Gastrocnemius medialis (tissue), 3 donors: ENCODE measurements around the genes UBP1 and STAC.

GRCh38 chr3:32126727-32127115 lies 20.3 kb downstream of the GPD1L start:
- PRO-cap, result no peak
- RAMPAGE, long total RNA, 3 experiments, result no peak in any of the 3 experiments

- PRO-cap, result no peak
- RAMPAGE, long total RNA, 3 experiments, result no peak in any of the 3 experiments
Measured at GRCh38 chr3:32239212-32240046, 949 bp downstream of the CMTM8 start.

DNA sequence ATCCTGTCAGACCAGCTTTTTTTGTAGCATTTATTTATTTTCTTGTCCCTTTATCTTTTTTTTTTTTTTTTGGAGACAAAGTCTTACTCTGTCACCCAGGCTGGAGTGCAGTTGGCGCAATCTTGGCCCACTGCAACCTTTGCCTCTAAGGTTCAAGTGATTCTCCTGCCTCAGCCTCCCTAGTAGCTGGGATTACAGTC lies 14.7 kb downstream of the CMTM8 start:
- PRO-cap, result no peak
- RAMPAGE, long total RNA, 3 experiments, result no peak in any of the 3 experiments

- PRO-cap, result no peak
- RAMPAGE, long total RNA, 3 experiments, result no peak in any of the 3 experiments
Measured at GRCh38 chr3:32283269-32283768, 44.8 kb downstream of the CMTM8 start.

GRCh38 chr3:32428844-32429213 lies 37.2 kb downstream of the CMTM7 start:
- PRO-cap, result no peak
- RAMPAGE, long total RNA, 3 experiments, result no peak in any of the 3 experiments

DNA sequence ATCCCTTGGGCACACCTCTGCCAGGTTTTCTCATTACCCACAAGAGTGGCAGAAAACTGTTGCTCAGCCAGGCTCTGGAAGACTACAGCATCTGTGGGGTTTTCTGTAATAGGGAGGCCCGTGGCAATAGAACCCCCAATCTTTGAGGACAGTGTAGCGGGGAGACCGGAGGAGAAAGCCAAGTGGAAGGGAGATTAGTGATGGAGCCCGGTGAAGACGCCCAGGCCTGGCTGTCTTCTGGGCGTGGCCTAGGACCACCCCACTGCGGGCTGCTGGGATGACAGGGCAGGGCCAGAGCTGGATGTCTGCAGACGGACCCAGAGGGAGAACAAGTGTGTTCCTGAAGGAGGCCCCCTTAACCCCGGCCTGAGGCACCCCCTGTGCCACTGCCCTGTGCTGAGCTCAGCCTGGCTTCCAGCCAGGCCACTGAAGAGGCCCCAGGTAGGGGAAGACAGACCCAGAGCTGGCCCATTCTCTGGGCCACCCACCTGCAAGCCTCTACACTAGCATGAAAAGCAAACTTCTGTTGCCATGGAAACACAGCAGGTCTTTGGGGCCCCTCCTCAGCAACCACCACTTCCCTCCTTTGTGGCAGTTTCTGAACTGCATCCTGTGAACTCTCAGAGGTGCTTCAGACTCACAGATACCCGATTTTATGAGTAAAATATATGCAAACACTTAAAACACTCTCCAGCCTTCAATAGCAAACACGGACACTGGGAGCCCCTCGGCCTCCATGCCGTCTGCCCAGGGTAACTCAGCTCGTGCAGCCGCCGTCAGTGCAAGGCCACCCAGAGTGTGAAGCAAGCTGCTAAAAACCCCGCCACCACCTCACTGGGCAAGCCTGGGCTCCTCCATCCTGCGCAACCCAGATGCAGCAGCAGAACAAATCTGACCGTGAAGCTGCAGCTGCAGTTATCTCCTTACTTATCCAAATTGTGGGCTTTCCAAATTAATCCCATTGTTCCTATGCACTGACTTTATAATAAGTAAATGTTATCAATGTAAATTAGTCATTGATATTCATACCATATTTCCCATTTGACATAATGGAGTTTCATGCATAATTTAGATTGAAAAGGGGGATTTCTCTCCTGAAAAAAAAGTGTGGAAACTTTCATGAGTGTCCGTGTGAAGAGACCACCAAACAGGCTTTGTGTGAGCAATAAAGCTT lies 42.4 kb downstream of the CMTM6 start:
- PRO-cap, result no peak
- RAMPAGE, long total RNA, 3 experiments, result no peak in any of the 3 experiments

DNA sequence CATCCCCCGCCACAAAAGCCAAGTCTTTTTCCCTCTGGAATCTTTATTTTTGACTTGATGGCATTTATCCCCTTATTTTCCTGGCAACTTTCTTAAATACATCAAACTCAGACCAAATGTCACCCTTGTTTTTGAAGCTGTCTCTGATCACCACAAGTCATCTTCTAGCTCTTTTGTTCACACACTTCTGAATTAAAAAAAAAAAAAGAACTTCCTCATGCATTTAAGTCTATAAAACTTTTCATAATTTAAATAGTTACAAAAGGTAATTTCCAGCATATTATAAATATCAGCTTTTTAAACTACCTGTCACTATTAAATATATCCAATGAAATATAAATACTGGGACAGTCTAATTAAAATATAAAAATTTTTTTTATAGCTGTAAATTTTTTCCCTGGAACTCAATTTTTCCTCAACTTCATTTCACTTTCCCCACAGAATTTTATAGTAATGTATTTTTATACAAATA lies 17.6 kb downstream of the CMTM6 start:
- PRO-cap, result no peak
- RAMPAGE, long total RNA, 3 experiments, result no peak in any of the 3 experiments

DNA sequence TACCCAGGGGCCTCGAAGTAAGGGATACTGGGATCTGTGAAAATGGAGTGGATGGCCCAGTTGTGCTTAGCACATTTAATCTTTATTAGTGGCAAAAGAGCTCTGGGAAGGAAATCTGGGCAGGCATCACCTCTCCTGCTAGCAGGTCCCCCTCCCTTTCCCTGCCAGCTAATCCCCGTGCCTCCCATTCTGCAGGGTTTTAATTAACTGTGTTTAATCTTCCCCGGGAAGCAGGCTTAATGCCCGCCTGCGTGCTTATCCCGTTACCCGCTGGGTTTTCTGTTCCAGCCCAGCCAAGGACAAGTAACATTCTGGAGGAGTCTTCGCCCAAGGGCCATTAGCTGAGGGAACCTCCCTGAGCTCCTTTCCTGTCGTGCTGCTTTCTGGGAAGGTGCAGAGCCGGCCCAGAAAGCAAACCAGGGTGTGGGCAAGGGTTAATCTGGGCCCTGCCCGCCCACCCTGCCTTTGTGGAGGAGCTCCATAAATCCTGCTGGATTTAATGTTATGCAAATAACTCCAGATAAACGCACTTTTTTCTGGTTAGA lies 25.7 kb downstream of the TRIM71 start:
- PRO-cap, result no peak
- RAMPAGE, long total RNA, 3 experiments, result no peak in any of the 3 experiments

DNA sequence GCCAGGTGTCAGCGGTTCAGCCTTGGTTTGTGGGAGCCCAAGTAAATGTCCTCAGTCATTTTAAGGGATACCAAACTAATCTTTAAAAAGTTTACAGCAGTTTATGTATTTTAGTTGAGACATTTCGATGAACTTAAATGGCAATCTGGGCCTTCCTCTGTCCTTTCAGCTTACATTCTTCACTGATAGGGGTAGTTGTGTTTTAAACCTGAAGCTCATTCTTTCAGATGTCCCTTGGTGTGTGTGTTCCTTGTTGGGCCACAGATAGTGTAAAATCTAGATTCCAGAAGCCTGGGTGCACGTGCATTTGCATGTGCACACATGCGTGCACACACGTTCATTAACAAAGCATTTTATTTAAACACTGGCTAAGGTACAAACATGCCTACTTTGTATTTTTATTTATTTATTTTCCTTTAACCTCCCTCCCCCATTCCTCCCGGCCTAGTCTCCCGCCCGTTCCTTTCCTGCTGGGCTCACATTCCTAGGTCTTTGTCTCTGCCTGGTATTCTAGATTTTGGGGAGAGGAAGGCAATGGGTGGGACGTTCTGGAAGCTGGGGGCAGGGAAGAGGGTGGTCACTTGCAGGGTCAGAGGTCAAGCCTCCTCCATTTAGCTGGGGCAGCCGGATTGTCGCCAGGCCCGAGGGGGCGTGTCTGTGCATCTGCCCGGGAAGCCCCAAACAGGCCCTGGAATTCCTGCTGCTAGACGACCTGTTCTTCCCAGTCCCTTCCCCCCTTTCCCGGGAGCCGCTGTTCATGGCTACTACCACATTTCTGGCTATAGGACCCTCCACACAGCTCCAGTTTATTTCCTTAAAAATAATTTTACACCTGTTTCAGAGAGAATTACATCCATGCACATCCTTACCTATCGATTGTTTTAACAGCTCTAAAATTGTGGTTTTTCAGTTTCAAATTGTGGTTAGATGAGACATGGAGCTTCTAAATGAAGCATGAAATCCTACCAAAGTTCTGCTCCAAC lies 51.7 kb downstream of the TRIM71 start:
- PRO-cap, result no peak
- RAMPAGE, long total RNA, 3 experiments, result no peak in any of the 3 experiments

GRCh38 chr3:33412383-33413087 lies 27.7 kb downstream of the UBP1 start:
- PRO-cap, result no peak
- RAMPAGE, long total RNA, 3 experiments, result no peak in any of the 3 experiments

DNA sequence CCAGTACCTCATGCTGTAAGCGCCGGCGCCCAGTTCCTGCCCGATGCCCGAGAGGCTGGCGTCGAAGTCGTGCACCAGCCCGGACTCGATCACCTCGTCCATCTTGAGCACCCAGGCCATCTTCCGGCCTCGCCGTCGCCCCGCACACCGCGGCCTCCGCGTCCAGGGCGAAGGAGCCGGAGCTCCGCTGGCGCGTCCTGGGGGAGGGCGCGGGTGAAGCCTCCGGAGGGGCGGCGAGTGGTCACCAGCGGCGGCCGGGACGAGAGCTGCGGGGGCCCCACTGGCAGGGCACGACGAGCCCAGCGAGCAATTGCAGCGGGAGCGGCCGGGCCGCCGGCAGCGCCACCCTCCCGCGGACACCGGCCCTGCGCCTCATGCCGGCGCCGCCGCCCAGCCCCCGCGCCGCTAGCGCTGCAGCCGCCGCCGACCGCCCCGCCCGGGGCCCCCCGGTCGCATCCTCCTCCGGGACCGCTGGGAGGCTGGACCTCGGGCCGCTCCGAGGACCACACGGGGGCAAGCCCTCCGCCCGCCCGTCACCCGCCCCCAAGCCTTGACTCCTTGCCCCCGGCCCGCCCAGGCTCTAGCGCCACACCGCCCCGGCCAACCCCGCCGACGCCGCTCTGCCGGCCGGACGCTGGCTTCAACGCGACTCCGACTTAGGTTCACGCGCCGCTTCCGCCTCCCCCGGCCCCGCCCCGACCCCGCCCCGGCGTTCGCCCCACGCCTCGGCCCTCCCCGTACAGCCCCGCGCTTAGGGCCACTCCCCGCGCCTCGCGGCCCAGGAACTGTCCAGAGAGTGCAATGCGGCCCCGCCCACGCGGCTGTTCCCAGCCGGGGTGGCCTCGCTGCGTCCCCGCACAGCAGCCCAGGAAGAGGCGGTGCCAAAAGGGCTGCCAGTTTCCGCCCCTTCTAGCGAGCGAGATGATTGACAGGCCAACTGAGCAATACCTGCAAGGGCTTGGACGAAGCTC lies at the start of gene UBP1:
Gene UBP1, minus strand, starts transcription at position 677 of the 971 bp plus-strand sequence.
- PRO-cap, result bidirectional peak, plus-strand start at position 32 of the sequence, minus-strand start outside the sequence; unidirectional peak, minus-strand start at position 295 of the sequence; unidirectional peak, minus-strand start at position 349 of the sequence; unidirectional peak, minus-strand start at position 633 of the sequence
- RAMPAGE, long total RNA, 3 experiments, result no peak in any of the 3 experiments

GRCh38 chr3:33791603-33792125 lies 6.8 kb upstream of the PDCD6IP start:
- PRO-cap, result no peak
- RAMPAGE, long total RNA, 3 experiments, result no peak in any of the 3 experiments

- PRO-cap, result no peak
- RAMPAGE, long total RNA, 3 experiments, result no peak in any of the 3 experiments
Measured at GRCh38 chr3:33866095-33866978, 67.9 kb downstream of the PDCD6IP start.

DNA sequence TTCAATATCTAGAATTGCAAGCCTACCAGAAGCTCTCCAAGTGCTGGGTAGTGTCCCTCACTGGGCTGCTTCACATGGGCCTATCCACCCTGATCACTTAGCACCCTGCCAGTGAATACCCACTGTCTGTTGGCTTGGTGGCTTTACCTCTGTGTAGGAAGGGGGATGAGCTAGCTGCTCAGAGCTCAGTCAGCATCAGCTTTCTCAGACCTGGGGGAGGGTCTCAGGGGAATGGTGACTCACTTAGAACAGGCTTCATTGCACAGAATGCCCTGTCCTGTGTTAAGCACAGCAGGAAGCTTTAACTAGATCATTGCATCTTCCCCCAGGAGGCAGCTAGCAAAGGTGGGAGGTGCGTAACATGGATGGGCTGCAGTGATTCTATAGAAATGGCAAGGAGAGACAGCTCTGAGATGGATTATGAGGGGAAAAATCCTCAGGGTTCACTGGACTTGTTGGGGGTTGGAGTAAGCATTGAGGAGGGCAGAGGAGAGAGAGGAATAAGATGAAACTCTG lies 209.8 kb downstream of the PDCD6IP start:
- PRO-cap, result no peak
- RAMPAGE, long total RNA, 3 experiments, result no peak in any of the 3 experiments

GRCh38 chr3:36379852-36380797 lies at the start of gene STAC:
STAC (plus strand) TSS chr3:36380504.
- PRO-cap, result no peak
- RAMPAGE, long total RNA, 3 experiments, result start-site peak on the plus strand in 2 of 3 experiments, at chr3:36380484-36380539 at its widest, 7 to 11 reads per replicate

- PRO-cap, result no peak
- RAMPAGE, long total RNA, 3 experiments, result no peak in any of the 3 experiments
Measured at GRCh38 chr3:36453709-36454232, 73.5 kb downstream of the STAC start.

- PRO-cap, result no peak
- RAMPAGE, long total RNA, 3 experiments, result no peak in any of the 3 experiments
Measured at GRCh38 chr3:36618327-36618560, 146.1 kb downstream of the DCLK3 start.

DNA sequence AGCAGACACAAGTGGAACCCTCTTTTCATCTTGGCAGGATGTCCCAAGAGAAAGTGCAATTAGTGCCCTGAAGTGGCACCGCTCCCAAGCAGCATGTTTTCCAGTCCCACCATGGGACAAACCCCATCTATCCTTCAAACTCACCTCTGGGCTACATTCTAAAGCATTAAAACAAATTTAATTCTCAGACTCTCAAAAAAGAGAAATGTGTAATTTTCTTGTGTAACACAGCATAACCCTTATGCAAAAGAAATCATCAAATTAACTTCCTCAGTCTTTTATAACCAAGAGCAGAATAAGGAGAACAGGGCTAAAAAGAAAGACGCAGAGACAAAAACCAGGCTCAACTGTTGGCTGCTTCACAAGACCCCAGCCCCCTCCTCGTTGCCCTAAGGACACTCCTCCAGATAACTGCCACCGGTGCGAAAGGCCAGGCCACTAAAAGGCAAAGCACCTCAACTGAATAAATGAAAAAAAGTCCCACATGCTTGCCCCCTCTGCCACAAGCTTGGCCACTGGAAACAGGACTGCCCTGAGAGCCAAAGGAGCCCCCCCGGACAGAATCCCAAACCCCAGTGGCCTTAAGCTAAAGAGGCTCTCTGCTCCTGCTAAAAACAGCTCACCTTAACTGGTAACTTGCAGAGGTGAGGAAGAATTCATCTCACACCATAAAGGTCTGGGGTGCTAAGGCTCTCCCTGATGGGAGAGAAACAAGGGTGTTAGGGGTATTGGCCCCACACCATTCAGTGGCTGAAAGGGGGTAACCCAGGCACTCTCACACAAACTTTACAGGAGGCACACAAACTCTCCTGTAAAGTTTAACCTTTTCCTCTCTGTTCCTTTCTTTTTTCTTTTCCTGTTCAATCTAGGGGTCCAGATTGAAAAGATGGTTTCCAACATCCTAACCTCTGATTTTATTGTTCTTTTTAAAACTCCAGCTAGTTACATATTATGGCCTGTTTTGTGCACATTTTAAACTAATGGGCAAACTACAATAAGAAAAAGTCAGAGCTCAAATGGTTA lies 20.2 kb downstream of the TRANK1 start:
- PRO-cap, result no peak
- RAMPAGE, long total RNA, 3 experiments, result no peak in any of the 3 experiments

- PRO-cap, result no peak
- RAMPAGE, long total RNA, 3 experiments, result no peak in any of the 3 experiments
Measured at GRCh38 chr3:36942555-36943179, 2.2 kb downstream of the TRANK1 start.

GRCh38 chr3:36965383-36965954 lies 20.6 kb upstream of the TRANK1 start:
- PRO-cap, result no peak
- RAMPAGE, long total RNA, 3 experiments, result no peak in any of the 3 experiments